Stomach (tissue), 7 donors: Measurements from ENCODE around the genes ITPRIPL2 and ACSM2A.

DNA sequence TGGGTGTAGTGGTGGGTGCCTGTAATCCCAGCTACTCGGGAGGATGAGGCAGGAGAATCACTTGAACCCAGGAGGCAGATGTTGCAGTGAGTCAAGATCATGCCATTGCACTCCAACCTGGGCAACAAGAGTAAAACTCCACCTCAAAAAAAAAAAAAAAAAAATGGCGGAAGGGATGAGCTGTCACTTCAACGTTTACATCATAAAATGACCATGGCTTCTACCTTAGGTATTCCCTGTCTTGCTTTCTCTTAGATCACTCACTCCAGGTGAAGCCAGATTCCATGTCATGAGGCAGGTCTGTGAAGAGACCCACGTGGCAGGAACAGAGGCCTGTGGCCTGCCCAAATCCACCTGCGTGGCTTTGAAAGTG is 498.2 kb downstream of the XYLT1 start:
- PRO-cap = unidirectional peak, plus-strand start at position 152 of the sequence
- RAMPAGE, long total RNA, 5 experiments = no peak in any of the 5 experiments
- RRBS = no CpG with 5 or more reads among the region's 5 CpGs

DNA sequence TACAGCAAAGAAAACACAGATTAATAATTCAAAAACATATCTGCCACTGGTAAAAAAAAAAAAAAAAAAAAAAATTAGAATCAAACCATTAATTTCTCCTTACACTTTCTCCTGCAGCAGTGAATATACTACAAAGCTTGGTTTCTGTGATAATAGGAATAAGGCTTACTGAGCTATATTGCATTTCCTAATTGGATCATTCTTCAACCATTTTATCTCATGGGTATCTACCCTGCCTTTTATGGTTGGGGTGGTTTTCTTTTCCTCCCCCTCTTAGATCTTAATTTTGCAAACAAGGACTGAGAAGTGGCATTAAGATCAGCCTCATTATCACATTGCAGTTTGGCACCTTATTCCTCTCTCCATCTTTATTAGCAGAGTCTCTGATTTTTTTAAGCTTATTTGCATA is 439.0 kb downstream of the XYLT1 start:
- PRO-cap = no peak
- RAMPAGE, long total RNA, 5 experiments = no peak in any of the 5 experiments

DNA sequence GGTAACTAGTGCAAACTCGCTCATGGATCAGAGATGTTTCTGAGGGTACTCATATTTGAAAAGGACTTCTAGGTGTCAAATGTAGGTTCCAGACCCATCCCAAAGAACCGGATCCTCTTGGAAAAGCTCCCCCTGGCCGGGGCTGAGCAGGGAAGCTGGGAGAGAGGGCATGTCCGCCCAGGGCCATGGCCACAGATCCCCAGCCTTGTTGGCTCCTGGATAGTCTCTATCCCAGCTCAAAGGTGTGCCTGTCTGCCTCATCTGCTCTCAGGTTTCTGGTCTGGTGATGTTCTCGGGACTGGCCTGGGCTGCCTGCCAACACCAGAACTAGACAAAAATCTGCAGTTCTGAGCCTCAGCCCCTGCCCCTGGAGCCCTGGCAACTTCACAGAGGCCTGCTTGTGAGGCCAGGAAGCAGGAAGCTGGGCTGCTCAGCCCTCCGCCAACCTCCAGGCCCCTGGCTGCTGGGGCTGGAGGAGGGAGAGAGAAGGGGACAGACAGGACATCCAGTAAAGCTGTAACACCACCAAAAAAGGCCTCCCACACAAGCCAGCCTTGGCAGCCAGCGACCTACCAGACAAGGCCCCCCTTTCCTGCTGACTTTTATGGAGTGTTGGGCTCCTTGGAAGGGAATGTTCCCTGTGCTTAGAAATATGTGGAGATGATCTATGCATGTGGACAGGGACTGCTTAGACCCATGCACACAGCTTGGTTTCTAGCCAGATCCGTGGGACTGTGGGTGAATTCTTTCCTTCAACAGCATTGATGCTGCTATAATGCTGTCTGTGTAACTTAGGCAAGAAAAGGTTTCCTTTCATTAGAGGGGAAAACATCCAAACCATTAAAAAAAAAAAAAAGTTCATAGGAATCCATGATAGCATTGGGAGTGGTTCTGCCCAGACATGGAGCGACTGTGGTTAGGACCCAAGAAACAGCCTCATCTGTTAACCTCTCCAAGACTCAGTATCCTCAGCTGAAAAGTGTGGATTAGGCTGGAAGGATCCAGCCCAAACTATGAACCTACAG is 157.6 kb downstream of the XYLT1 start:
- PRO-cap = unidirectional peak, minus-strand start at position 458 of the sequence
- RAMPAGE, long total RNA, 5 experiments = no peak in any of the 5 experiments
- RRBS = 83% methylated on average over 2 of the region's 9 CpGs

- PRO-cap = no peak
- RAMPAGE, long total RNA, 5 experiments = no peak in any of the 5 experiments
- RRBS = no CpG with 5 or more reads among the region's 13 CpGs
These were observed 102.8 kb downstream of the XYLT1 start for GRCh38 chr16:17367864-17368448.

- PRO-cap = no peak
- RAMPAGE, long total RNA, 5 experiments = no peak in any of the 5 experiments
- RRBS = no CpG with 5 or more reads among the region's 20 CpGs
These were observed 56.4 kb downstream of the XYLT1 start for GRCh38 chr16:17414042-17415065.

- PRO-cap = no peak
- RAMPAGE, long total RNA, 5 experiments = start-site peak on the minus strand in 1 of 5 experiments, at chr16:17458468-17458474 at its widest, 12 reads per replicate
- RRBS = no CpG with 5 or more reads among the region's 11 CpGs
These were observed 12.5 kb downstream of the XYLT1 start for GRCh38 chr16:17458113-17458860.

DNA sequence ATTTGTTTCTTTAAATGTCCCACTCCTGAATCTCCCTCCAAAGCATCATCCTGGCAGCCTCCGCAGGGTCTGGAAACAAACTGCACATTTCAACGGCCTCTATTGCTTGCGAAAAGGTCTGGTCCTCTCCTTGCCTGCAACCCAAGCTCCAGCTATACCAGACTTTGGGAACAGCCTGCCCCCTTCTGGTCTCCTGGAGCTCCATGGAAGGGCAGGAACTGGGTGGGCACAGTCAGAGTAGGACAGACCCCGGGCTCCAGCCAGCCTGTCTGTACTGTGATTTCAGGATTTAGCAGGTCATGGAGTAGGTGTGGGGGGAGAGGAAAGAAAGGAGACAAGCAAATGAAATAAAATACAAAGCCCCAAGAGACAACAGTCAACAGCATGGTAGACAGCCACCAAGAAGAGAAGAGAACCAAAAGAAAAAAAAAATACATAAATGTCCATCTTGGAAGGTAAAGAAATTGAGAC is 2.8 kb downstream of the XYLT1 start:
- PRO-cap = no peak
- RAMPAGE, long total RNA, 5 experiments = no peak in any of the 5 experiments
- RRBS = no CpG with 5 or more reads among the region's 4 CpGs

- PRO-cap = no peak
- RAMPAGE, long total RNA, 5 experiments = no peak in any of the 5 experiments
- RRBS = no CpG with 5 or more reads among the region's 6 CpGs
These were observed 1.0 kb downstream of the NOMO2 start for GRCh38 chr16:18560959-18561198.

DNA sequence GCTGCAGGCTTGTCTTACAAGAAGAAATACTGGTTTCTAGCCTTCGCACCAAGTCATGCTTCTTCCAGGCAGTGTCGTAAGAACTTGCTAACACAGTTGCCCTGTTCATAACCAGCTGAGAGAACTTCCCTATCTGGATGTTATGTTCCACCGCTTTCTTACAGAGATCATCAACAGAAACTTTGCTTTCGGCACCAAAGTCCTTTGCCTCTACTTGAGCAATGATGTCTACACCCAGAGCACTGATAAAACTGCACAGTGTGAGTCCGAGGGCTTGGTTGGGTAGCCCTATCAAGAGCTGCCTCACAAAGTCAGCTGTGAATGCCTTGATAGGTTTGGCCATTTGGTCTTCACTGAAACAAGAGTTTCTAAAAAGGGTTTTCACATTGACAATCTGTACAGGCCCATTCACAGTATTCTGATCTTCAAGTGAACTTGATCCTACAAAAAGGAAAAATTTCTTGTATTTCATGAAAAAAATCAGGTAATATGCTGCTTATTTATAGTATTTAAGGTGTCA is 28.0 kb upstream of the ARL6IP1 start:
- PRO-cap = no peak
- RAMPAGE, long total RNA, 5 experiments = no peak in any of the 5 experiments
- RRBS = no CpG with 5 or more reads among the region's 5 CpGs

- PRO-cap = no peak
- RAMPAGE, long total RNA, 5 experiments = start-site peak on the minus strand in 1 of 5 experiments, at chr16:18858173-18858213 at its widest, 21 reads per replicate
- RRBS = no CpG with 5 or more reads among the region's 4 CpGs
These were observed 56.6 kb upstream of the ARL6IP1 start for GRCh38 chr16:18858025-18858370.

GRCh38 chr16:18862176-18863351 is 61.2 kb upstream of the ARL6IP1 start:
- PRO-cap = no peak
- RAMPAGE, long total RNA, 5 experiments = start-site peak on the minus strand in 1 of 5 experiments, at chr16:18862661-18862869 at its widest, 6 to 7 reads per replicate

DNA sequence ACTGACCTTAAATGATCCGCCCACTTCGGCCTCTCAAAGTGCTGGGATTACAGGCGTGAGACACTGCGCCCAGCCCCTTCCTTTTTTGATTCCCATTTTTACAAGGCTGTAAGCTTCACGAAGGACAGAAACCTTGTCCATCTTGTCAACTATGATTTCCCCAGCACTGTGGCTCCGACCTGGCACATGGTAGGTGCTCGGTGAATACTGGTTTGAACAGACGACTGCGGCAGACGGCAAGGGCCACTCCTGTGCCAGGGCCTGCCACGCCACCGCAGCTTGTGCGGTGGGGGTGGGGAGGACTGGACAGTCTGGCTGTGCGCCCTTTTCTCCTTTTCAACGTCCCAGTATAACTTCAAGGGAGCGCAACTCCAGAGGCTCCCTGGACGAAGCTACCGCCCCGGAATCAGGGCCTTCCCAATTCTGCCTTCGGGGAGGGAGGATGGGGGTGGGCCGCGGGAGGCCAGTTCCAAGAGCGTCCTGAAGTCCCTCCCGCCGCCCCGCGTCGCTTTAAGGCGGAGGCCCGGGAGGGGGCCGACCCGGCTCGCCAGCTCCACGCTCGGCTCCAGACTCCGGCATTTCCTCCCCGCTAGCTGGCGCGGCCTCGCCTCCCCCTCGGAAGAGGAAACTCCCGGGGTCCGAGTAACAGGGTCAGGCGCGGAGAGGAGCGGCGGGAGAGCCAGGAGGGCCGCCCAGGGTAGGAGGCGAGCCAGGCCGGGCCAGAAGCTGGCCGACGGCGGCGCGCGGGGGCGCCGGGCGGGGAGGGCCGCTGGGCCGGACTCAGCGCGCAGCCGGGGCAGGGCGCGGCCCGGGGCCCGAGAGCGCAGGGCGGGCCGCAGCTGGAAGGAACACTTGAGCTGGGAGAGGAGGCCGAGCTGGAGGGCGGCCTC is at the start of gene ITPRIPL2:
ITPRIPL2 (plus strand) TSS at position 537 of the 890 bp plus-strand sequence.
- PRO-cap = bidirectional peak, plus-strand start at position 284 of the sequence, minus-strand start at position 214 of the sequence; bidirectional peak, plus-strand start at position 513 of the sequence, minus-strand start at position 349 of the sequence
- RAMPAGE, long total RNA, 5 experiments = start-site peak on the plus strand in 3 of 5 experiments, centred at positions 460 to 816 of the sequence, 5 to 22 reads per replicate
- RRBS = 2% methylated on average over 30 of the region's 73 CpGs

GRCh38 chr16:19182337-19182926 is 14.4 kb downstream of the SYT17 start:
- PRO-cap = no peak
- RAMPAGE, long total RNA, 5 experiments = no peak in any of the 5 experiments
- RRBS = no CpG with 5 or more reads among the region's 11 CpGs

DNA sequence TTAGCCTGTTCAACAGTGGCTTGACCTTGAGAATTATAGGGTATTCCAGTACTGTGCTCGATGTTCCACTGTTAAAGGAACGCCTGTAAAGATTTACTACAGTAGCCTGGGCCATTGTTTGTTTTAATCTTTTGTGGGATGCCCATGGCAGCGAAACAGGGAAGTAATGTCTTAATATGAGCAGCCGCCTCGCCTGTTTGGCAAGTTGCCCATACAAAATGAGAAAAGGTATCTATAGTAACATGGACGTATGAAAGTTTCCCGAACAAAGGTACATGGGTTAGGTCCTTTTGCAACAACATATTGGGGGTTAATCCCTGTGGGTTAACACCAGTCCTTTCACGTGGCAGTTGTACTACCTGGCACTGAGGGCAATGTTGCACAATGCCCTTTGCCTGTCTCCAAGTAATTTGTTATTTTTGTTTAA is 21.1 kb upstream of the TMC5 start:
- PRO-cap = unidirectional peak, minus-strand start at position 70 of the sequence
- RAMPAGE, long total RNA, 5 experiments = no peak in any of the 5 experiments
- RRBS = no CpG with 5 or more reads among the region's 8 CpGs

GRCh38 chr16:19410325-19411497 is 7.0 kb upstream of the TMC5 start:
- PRO-cap = bidirectional peak, plus-strand start at chr16:19410648, minus-strand start at chr16:19410635; bidirectional peak, plus-strand start at chr16:19411053, minus-strand start at chr16:19411039
- RAMPAGE, long total RNA, 5 experiments = start-site peak on the plus strand in 5 of 5 experiments, at chr16:19410428-19411161 at its widest, 21 to 941 reads per replicate
- RRBS = 2% methylated on average over 31 of the region's 64 CpGs

DNA sequence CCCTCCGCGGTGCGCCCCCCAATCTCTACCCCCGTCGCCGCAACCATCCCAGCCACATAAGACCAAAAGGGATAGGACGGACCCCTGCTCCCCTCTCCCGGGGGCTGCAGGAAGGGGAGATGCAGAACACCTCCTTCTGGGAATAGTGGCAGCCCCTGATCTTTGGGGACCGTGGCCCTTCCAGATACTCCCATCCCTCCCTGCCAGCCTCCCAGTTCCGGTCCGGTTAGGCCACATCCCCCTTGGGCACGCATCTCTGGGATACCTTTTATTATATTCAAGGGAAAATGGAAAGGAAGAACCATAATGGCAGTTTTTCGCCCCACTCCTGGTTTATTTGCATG is 1.3 kb upstream of the GPRC5B start:
- PRO-cap = no peak
- RAMPAGE, long total RNA, 5 experiments = no peak in any of the 5 experiments
- RRBS = 9% methylated on average over 2 of the region's 13 CpGs

DNA sequence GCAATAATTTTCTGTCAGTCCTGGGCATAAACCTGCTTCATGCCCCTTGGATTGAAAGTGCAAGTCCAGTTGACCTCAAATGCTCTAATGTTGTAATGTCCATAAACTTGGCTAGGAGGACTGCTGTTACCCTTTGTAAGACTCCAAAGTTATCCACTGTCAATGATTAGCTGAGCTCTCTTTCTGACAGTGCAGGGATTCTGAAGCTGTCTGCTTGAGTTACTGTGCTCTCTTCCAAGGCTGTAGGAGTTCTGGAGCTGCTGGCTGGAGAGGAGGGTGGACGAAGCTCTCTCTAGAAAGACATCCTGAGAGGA is at the start of gene ACSM2A:
ACSM2A (plus strand) TSS at position 162 of the 314 bp plus-strand sequence.
- PRO-cap = no peak
- RAMPAGE, long total RNA, 5 experiments = no peak in any of the 5 experiments
- RRBS = no CpG with 5 or more reads among the region's 1 CpG

GRCh38 chr16:20574554-20574943 is 1.6 kb downstream of the ACSM2B start:
- PRO-cap = no peak
- RAMPAGE, long total RNA, 5 experiments = no peak in any of the 5 experiments
- RRBS = no CpG with 5 or more reads among the region's 3 CpGs

DNA sequence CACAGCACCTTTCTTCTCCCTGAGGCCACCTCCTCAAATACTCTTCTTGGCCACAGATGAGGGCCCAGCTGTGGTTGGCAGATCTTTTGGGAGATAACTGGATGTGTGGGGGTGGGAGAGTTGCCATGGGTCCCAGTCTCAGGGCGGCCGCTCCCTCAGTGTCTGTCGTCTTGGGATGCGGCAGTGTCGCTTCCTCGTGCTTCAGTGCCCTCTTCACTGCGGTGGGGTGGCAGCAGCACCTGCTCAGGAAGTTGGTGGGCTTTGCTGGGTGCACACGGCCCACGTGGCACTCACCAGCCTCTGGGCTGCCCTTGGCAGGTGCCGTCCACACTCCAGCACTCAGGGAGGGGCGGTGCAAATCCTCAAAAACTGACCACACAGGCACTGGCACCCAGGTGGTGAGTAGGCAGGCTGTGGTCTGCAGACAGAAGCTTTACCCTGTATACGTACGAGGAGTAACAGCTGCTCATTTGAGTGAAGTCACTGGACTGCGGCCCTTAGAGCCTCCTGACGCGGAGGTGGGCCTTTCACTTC is 81.9 kb upstream of the CRYM start:
- PRO-cap = no peak
- RAMPAGE, long total RNA, 5 experiments = no peak in any of the 5 experiments
- RRBS = no CpG with 5 or more reads among the region's 16 CpGs

DNA sequence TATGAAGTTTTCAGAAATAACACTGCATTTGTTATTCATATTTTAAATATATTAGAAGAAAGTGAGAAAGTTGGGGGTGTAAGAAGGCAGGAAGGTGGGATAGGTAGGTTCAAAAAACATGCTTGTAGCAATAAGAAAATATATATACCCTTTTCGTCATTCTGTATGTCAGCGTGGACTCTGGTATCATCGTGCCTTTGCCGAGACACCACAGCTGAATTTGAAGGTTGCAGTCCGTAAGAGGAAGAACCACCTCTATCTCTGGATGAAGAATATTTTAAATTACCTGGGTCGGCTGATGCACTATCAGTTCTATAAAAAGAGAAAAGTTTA is 115.2 kb upstream of the METTL9 start:
- PRO-cap = no peak
- RAMPAGE, long total RNA, 5 experiments = start-site peak on the minus strand in 2 of 5 experiments, centred at position 243 of the sequence, 28 to 39 reads per replicate
- RRBS = no CpG with 5 or more reads among the region's 6 CpGs